Daoy (cell line): ENCODE measurements around a stretch of chr7.

- RAMPAGE, long total RNA, result no peak
These were observed 28.8 kb downstream of the MKLN1 start for GRCh38 chr7:131356447-131356901.

DNA sequence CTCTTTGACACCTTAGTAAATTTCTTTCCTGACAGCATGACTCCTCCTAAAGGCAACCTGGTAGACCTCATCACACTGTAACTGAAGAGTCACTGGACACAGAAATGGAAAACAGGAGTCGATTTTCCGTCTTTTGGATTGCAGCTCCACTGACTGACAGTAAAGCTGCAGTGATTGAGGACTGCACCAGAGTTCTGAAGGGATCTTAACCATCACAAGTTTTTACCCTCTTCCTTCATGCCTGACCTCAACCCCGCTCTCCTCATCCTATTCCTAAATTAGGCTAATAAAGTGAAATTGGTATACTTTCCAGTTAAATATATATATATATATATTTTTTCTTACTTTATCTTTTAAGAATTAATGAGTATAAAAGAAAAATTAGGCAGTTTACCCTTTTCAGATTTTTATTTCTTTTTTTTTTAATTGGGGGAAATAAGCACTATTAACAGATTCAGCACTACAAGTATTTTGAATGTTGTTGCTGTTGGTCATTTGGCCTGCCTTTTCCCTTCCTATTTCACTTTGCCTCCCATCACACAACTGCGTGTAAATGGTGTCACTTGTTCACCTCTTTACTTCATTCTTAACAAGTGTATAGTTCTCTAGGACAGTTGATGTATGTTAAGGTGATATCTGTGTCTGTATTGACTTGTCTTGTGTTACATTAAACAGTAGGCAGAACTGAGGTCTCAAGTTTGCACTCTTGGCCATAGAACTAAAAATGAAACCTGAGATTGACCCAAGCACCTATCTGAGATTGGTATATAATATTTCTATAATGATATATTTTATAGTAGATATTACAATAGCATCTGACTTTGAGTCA is 68.6 kb downstream of the PODXL start:
- RAMPAGE, long total RNA, result no peak

- RAMPAGE, long total RNA, result no peak
These were observed 67.1 kb downstream of the PODXL start for GRCh38 chr7:131489032-131490034.

DNA sequence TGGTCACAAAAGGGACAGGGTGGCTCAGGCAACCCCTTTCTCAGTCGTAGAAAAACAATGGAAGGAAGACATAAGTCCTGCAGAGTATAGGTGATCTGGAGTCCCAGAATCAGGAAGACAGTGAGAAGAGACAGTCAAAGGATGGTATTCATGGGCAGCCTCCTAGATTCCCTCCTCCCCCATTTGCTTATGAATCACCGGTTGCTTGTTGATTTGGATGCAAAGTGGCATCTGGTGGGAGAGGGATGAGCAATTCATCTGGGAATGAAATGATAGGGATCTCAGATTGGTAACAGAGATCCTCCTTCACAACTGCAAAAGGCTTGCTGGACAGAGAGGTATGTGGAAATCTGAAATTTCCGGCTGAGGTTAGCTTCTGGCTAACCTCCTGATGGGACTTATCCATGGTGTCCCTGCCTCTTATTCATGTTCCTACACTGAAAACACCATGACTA is 48.3 kb upstream of the PODXL start:
- RAMPAGE, long total RNA, result no peak

GRCh38 chr7:131625739-131626505 is 69.5 kb upstream of the PODXL start:
- RAMPAGE, long total RNA, result no peak

DNA sequence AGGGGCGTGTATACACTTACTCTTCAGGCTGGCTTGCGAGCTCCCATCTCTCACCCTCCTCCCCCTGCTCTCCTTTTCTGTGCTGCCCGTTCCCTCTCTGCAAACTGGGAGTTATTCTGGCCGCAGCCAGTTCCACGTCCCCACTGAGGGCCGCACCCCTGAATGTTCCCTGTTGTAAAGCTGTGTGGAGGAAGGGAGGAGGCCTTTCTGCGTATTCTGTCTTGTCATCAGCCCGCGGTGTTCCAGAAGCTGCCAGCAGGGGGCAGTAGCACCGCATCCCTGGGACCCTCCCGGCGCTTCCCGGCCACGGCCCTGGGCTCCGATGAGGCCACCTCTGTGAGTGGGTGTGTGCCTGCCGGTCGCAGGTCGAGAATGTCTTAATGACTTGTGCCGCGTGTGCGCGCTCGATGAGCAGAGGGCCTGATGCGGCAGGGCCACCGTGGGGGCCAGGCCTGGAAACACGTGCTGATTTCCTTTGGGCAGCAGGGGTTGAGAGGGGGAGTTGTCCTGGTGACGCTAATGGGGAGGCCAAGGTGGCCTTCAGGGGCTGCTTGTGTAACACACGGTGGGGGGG is 135.6 kb upstream of the PODXL start:
- RAMPAGE, long total RNA, result no peak

DNA sequence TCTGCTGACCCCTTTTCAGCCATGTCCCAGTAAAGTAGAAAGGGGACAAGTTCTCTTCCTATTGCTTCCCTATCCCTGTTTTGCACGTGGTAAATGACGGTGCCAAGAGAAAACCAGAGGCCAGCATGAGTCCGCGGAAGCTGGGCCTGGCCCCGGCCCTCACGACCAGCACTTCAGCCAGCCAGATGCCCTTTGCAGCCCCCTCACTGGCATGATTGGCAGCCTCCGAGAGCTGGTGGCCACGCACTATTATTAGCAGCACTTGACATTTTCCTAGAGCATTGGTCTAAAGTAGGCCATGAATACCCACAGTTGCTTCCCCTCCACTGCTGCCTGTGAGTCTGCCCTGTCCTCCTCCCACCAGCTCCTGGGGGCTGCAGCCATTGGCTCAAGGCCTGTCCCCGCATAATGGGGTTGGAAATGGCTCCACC is 369.1 kb downstream of the PLXNA4 start:
- RAMPAGE, long total RNA, result no peak

GRCh38 chr7:132410255-132410733 is 166.0 kb downstream of the PLXNA4 start:
- RAMPAGE, long total RNA, result no peak

GRCh38 chr7:132688007-132688450 is 111.8 kb upstream of the PLXNA4 start:
- RAMPAGE, long total RNA, result no peak

GRCh38 chr7:133491348-133491969 is 238.6 kb downstream of the EXOC4 start:
- RAMPAGE, long total RNA, result no peak

DNA sequence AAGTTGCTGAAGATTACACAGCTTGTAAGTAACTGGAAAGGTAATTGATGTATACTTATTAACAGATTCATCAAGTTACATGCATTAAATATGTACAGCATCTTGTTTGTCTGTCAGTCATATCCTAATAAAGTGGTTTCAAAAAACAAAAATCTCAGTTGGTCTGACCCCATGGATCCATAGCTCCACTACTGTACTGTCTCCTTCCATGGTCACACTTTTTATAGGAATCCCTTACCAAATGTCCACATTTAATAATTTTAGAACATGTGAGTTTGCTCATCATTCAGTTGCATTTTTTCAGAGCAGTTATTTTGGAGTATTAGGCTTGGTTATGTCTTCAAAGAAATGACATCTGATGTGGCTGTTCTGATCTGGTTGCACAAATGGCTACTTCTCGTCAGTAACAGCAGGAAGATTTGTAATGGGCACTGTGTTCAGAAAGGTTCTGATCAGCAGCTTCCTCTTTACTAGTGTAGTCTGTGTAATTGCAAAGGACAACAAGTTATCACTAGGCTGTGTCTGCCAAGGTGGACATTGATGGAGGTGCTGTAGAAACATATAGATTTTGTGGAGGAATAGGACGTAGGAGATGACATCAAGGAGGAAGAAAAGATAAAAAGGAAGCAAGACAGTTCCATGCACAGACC is 418.3 kb upstream of the LRGUK start:
- RAMPAGE, long total RNA, result no peak

DNA sequence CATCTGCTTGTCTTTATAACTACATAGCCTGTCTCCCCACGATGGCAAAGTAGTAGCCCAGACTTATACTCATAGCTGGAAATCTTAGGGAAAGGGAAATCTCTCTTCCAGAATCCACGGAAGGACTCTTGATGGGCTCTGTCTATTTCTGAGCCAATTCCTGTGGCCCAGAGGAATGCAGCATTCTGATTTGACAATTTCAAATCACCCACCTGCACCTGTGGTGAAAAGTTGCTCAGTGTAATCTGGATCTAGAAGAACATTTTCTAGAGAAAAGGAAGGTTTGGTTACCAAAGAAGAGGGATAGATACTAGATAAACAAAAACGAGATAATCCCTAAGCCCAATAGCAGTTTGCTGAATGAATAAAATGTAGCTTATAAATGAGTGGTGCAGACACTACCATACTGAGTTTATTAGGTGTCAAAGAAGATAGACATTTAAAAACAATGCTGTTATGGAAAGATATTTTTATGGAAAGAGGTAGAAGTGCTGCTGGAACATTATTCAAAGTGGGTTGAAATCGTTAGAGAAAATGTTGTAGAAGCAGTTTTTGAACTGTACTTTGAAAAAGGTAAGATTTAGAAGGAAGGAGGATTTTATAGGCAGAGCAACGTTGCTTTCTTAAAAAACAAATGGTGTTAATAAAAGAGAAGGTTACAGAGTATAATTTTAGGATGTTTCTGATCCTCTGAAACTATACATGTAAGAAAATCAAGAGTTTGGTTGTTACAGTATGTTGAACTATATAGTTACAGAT is 100.7 kb upstream of the LRGUK start:
- RAMPAGE, long total RNA, result no peak

GRCh38 chr7:134315657-134316178 is 1.0 kb downstream of the SLC35B4 start:
- RAMPAGE, long total RNA, result no peak

GRCh38 chr7:134448666-134449133 is 10.2 kb downstream of the AKR1B1 start:
- RAMPAGE, long total RNA, result no peak

- RAMPAGE, long total RNA, result no peak
These were observed 7.2 kb downstream of the AKR1B1 start for GRCh38 chr7:134451758-134452075.

DNA sequence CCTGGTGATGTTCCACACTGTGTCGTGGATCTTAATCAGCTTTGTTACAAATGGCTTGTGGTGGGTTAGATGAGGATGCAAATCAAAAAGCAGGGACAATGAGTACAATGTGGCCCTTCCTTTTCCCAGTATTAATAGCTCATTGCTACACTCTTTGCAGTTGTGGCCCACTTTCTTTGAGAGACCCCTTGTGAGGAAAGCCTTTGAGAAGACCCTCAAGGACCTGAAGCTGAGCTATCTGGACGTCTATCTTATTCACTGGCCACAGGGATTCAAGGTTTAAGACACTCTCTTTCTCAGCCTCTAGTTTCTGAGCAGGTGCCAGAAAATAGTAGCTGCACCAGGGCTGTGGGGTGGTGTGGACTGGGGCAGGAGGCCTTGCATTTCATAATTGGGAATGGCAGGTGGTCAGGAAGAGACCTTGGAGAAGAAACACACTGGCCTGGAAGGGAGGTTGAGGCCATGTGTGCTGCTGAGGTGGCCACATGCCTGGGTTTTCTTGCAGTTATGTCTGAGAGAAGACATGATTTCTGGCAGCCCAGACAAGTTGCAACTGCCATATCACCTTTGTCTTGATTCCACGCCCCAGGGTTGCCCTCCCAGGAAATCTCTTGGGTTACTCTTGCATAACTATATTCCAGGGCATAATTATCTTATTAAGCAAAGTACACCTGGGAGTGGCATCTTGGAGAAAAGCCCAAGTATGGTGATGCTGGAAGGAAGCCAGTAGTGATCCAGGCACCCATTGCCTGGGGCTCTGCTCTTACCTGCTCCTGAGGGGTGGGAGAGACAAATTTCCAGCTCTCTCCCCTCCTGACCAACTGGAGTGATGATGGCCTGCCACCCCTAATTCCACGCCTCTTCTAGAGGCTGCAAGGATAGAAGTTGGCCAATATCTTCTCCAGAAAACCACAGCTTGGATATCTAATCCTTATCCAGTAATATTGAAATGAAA is 4.7 kb downstream of the AKR1B10 start:
- RAMPAGE, long total RNA, result no peak

GRCh38 chr7:134562914-134563527 is 14.1 kb downstream of the AKR1B15 start:
- RAMPAGE, long total RNA, result no peak

DNA sequence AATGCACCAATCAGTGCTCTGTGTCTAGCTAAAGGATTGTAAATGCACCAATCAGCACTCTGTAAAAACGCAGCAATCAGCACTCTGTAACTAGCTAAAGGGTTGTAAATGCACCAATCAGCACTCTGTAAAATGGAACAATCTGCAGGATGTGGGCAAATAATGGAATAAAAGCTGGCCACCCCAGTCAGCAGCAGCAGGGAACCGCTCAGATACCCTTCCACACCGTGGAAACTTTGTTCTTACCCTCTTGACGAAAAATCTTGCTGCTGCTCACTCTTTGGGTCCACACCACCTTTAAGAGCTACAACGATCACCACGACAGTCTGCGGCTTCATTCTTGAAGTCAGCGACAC is 16.0 kb downstream of the AKR1B15 start:
- RAMPAGE, long total RNA, result no peak

DNA sequence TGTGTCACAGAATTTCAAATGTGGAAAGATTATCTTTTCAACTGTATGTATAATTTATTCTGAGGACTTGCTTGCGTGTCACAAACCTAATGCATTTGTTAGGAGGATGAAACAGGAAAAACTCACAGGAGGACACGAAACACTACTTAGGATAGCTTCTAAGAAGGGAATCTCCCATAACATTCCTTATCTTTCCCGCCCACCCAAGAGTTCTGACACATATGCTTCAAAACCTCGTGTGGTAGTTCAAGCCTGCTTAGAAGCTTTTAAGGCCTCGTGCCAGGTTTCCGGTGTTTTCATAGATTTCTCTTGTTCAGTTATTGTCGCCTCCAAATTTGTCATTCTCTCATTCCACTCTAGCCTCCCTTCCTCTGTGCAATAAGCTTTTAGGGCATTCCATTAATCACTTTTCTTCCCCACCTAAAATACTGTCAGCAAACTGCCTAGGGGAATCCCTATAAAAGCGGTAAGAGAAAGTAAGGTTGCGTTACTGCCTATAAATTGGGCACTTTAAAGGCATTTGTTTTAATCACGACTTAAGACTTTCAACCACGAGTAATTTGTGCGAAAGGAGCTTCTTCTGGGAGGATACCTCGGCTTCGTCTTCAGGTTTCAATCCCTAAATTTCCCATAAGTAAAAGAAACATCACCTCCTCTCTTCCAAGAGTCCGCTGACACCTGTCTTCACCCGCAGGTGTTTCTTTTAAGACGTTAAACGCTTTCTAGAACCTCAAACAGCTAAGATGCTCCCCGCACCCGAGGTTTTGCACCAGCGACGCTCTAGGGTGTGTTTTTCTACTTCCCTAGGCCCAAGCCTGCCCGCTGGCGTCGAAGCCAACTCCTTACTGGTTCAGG is 628 bp upstream of the BPGM start:
- RAMPAGE, long total RNA, result no peak

GRCh38 chr7:134660151-134660684 is 13.6 kb downstream of the BPGM start:
- RAMPAGE, long total RNA, result no peak